Monocyte (primary cell): Measurements from ENCODE around the genes NDUFAF1, RTF1 and LTK.

- PRO-cap, 2 experiments = no peak in any of the 2 experiments
These were observed 1.3 kb downstream of the DLL4 start for GRCh38 chr15:40930147-40931162.

- PRO-cap, 2 experiments = no peak in any of the 2 experiments
These were observed 3.9 kb downstream of the DLL4 start for GRCh38 chr15:40933115-40933441.

DNA sequence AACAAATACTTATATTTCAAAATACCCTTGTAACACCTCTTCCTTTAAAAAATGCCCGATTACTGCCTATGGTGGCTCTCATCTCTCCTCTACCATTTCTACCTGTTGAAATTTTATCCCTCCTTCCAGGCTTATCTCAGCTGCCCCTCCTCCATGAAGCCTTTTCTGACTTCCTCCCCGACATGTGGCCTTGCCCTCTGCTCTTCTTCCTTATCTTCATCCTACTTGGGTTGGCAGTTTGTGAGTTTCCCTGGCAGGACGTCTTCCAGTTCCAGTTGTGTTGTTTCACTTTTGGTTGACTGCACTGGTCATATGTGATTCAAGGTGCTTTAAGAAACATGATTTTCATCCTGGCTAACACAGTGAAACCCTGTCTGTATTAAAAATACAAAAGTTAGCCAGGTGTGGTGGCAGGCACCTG, 4.4 kb downstream of the DLL4 start:
- PRO-cap, 2 experiments = no peak in any of the 2 experiments

DNA sequence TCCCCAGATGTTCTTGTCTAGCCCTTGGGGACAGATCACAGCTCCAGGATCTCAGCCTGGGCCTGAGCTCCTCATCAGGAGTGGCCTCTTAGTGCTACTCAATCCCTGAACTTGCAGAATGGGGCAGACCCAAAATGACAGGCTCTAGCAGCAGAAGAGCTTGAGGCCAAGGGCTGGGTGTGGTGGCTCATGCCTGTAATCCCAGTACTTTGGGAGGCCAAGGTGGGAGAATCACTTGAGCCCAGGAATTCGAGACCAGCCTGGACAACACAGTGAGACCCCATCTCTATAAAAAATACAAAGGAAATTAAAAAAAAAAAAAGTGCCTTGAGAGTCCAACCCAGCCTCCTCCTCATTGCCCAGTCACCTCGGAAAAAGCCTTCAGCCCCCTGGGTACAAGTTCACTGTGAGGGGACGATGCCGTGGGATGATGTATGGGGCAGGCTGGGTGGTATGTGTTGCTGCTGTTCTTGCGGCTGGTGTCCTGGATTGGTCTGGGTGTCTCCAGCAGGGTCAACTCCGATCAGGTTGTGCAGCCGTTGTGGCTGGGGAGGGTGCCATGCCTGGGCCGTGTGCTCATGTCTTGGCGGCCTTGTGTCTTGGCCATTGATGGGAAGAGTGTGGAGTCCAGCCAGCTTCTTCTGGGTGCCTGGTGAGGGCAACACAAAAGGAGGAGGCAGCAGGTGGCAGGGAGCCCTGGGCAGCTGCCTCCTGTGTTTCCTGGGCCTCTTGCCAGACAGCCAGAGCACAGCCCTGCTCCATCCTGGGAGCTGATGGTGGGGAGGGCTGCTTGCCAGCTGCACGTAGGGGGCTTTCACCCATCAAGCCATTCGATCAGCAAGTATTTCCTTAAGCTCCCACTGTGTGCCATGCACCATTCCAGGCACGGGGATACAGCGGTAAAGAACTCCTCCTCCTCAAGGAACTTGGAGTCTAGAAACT, 4.1 kb downstream of the CHAC1 start:
- PRO-cap, 2 experiments = no peak in any of the 2 experiments

GRCh38 chr15:40987064-40987483, 33.8 kb downstream of the CHAC1 start:
- PRO-cap, 2 experiments = no peak in any of the 2 experiments

- PRO-cap, 2 experiments = no peak in any of the 2 experiments
These were observed 36.3 kb downstream of the INO80 start for GRCh38 chr15:41079657-41080284.

DNA sequence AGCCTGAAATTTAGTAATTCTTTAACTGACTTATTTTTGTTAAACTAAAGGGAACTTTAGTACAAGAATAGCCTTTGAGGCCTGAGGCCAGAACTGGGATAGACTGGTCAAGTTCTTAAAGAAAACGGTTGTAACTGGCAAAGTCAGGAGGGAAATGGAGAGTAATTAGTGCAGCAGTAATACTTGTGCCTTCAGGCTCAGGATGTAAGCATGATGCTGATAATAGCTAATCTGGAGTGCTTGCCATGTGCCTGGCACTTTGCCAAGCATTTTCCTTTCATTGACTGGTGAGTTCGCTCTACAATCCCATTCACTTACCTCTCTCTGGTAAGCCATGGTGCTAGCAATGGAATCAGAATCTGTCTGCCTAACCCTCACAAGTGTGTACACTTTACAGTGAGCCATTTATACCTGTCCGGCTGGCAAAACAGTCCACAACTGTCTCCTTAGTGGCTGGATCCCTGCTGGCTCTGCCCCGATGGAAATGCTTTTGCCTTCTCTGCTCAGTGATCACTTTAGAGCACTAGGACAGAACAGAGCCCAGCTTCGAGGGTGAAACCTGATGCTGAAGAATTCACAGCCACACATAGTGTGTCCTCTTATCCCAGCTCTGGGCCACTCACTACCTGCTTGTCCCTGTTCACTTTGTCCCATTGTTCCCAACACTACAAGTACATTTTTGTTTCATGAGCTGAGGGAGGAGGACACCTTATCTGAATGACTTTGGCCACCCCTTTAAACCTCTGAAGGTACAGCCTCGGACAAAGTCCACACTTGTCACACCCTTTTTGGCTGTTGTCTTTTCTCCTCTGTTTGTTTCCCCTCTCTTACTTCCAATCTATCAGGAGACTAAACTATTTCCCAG, 10.3 kb downstream of the CHP1 start:
- PRO-cap, 2 experiments = no peak in any of the 2 experiments

DNA sequence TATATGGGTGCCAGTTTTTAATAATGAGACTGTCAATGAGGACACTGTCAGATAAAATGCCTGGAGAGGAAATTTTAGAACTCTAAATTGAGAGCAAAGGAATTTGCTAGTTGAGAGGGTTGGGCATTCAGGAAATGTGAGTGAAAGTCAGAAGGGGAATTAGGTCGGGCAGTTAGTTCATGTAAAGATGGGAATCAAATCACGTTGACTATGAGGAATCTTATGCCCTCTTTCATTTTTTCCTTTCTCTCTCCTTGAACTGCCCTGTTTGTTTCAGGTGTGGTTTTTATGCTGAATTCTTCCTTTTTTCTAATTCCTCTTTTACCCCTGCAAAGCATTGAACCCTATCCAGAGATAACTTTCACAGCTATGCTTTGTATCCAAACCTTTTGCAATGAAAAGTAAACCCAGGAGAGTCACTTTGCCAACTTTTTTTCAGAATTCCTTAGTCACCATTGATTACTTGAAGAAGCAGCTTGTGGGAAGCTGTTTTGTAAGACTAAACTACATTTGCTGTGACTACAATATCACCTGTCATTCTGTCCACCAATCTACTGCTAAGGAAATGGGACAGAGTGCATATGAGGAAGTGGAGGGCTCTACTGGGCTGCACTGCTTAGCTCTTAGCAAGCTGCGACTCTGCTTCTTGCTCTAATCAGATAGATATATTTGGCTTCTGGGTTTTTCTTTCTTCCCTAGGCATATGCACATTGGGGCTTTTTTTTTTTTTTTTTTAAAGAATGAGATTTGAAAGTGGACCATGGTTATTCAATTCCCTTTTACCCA, 27.9 kb downstream of the CHP1 start:
- PRO-cap, 2 experiments = peak in 2 of 2 experiments; most common plus-strand start position 147 of the sequence (in 2)

- PRO-cap, 2 experiments = no peak in any of the 2 experiments
These were observed 28.7 kb downstream of the CHP1 start for GRCh38 chr15:41259644-41260262.

- PRO-cap, 2 experiments = peak in 2 of 2 experiments; most common plus-strand start chr15:41402546 (in 1); most common minus-strand start chr15:41402460 (in 2)
These were observed at the start of gene NDUFAF1 for GRCh38 chr15:41402149-41402730. Gene NDUFAF1, minus strand, starts transcription at chr15:41402496.

DNA sequence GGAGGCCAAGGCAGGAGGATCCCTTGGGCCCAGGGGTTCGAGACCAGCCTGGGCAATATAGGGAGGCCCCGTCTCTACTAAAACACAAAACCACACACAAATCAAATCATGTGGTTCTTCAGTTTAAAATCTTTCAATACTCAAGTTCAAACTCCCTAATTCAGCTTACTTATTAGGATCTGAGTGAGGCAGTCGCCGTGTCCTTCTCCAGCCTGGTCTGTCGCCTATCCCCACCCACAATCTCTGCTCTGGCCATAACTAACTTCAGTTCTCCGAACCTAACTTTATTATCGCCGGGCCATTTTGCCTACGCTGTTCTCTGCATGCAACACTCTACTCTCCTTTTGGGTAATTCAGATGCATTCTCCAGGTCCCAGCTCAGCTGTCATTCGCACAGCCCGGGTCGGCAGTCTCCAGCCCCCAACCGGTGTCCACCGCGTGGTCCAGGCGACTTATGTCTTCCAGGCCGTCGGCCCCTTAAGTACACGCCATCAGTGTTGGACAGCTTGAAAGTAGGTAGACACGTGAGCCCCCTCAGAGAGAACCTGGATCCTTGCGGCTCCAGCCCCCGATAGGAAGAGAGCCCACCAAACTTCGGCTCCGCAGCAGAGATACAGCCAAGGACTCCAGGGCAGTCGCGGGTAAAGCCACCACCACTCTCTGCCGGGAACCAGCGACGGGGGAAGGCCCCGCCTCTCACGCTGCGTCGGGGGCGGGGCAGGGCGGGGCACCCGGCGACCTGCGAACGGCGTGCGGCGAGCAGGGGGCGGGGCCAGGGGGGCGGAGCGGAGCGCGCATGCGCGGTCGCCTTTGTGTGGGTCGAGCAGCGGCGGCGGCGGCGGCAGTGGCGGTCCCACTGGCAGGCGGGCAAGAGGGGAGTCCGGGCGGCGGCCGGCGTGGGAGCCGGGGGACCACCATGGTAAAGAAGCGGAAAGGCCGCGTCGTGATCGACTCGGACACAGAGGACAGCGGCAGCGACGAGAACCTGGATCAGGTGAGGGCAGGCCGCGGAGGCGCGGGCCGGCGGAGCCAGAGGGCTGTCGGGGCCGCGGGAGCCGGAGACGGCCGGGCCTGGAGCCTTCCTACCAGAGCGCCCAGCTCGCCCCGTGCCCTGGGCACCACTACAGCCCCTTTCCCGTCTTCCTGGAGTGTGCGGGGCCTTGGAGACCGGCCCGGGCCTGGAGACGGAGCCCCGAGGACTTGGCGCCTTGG, at the start of gene RTF1:
Gene RTF1, plus strand, starts transcription at position 776 of the 1,212 bp plus-strand sequence.
- PRO-cap, 2 experiments = peak in 2 of 2 experiments; most common plus-strand start position 841 of the sequence (in 2); most common minus-strand start position 454 of the sequence (in 2)

GRCh38 chr15:41417888-41418360, 1.0 kb downstream of the RTF1 start:
- PRO-cap, 2 experiments = no peak in any of the 2 experiments

GRCh38 chr15:41513531-41514119, at the start of gene LTK:
Gene LTK, minus strand, starts transcription at chr15:41513827.
- PRO-cap, 2 experiments = no peak in any of the 2 experiments

DNA sequence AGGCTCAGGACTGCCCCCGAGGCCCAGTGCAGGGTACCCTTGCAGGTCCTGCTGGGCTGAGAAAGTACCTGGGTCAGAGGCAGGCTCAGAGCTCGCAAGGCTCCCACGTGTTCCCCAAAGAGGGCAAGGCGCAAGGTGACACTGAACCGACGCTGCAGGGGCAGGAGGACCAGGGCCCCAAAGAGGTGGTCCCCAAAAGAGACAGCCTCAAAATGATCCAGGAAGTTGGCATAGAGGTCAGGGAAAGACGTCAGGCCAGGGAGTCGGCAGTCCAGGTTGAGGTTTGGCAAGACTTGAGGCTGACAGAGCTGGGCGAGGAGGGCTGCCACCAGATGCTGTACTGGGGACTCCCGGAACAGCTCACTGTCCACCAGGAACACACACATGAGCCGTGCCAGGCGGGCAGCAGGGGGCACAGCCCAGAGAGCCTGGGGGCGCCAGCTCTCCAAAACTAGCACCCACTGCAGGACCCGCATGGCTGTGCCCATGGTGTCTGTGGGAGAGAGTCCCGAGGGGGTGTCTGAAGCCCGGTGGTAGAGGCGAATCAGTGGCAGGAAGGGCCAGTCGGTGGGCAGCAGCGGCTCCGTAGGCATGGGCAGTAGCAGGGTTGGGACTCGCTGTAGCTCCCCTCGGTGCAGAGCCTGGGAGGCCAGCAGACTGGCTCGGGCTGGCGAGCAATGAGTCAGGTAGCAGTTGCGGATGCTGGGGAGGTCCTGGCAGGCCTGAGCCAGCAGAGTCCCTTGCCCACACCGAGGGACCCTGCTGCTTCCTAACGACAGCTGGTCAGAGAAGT, 6.9 kb upstream of the LTK start:
- PRO-cap, 2 experiments = no peak in any of the 2 experiments

- PRO-cap, 2 experiments = no peak in any of the 2 experiments
These were observed 14.9 kb downstream of the MAPKBP1 start for GRCh38 chr15:41789113-41789664.

DNA sequence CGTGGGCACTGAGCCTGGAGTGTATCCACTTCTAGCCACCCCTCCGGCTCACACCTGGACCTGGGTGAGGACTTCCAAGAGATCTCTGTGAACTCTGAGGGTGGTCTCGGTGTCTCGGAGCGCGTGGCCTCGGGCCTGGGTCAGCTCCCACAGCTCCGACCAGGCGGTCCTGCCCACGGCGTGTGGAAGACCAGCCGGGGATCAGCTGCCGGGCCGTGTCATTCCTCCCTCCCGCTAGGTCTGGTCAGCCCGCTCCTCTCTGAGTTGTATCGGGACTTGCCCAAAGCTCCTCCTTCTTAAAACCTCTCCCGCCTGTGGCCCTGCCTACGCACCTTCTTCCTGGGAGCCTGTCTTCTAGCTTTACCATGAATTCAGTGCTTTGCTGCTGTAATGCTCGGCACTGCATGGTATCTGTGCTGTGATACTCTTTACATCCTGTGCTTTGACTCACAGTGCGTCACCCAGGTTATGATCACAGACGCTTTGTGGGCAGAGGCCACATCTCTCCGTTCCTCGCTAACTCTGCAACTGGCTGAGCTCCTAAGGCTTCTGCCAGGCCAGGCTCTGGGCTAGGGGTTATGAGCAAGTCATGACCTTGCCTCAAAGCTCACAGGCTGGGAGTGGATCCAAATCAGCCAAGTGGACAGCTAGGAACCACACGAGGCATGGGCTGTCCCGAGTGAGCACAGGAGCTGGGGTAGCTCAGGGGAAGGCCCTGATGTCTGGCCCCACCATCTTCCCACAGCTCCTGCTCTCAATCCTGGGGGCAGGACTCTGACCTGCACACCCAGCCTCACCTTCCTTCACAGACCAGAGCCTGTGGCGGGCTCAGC, 23.2 kb downstream of the SPTBN5 start:
- PRO-cap, 2 experiments = no peak in any of the 2 experiments

DNA sequence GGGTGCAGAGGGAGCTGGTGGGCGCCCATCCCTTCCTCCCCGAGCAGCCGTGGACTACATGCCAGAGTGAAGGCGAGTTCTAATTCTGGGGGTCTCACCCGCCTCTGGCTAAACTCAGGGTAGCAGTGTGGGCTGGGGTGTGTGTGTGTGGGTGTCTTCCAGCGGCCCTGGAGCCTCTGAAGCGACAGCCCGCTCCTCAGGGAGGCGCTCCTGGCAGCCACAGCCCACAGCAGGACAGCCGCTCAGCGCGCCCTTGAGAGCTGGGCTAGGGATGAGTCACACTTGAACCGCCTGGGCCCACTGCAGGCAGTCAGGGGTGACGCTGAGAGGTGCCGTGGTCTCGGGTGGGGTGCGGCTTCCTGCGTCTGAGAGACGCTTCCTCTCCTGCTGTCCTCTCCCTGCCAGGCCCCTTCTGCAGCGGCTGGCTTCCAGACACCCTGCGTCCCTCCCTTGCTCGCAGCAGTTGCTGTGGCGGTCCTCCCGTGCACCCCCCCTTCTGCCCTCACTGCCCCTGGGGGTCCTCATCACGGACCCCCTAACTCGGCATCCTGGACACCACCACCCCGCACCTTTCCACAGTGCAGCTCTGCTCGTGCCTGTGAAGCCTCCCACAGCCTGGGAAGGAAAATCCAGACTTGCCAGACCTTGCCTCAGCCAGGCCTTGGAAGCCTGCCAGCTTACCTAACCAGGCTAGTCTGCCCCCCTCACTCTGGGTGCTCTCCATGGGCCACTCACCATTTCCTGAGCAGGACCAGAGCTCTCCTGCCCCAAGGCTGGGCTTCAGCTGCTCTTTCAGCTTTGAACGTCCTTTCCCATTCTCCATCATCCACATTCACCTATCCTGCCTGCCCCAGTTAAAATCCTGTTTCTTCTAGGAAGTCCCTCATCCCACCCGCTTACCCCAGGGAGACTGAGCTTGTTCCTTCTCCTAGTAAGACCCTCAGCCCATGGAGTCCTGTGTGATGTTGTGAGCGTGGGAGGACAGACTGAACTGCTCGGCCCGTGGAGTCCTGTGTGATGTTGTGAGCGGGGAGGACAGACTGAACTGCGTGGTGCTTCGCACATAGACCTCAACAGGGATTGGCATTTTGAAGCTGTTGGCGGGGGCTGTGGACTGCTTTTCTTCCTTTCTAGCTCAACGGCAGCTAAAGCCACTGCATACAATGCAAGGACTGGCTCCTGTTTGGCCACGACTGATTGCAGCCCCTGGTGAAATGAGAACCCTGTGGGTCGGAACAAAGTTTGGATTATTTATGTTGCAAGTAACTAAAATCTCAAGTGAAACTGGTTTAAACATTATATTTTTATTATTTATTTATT, 1.3 kb upstream of the SPTBN5 start:
- PRO-cap, 2 experiments = peak in 2 of 2 experiments; most common plus-strand start position 431 of the sequence (in 2); most common minus-strand start position 178 of the sequence (in 2)

GRCh38 chr15:41918444-41919072, 24.7 kb upstream of the SPTBN5 start:
- PRO-cap, 2 experiments = peak in 1 of 2 experiments; most common minus-strand start chr15:41918697 (in 1)

- PRO-cap, 2 experiments = peak in 1 of 2 experiments; most common minus-strand start chr15:41946140 (in 1)
These were observed 26.6 kb downstream of the EHD4 start for GRCh38 chr15:41945728-41946268.

GRCh38 chr15:41971069-41971915, 1.1 kb downstream of the EHD4 start:
- PRO-cap, 2 experiments = peak in 2 of 2 experiments; most common plus-strand start chr15:41971678 (in 2); most common minus-strand start chr15:41971689 (in 1)